ENCODE measurements around the genes USP37, NHEJ1, ZFAND2B, ABCB6, ATG9A, SPEGNB, ASIC4 and OBSL1.

DNA sequence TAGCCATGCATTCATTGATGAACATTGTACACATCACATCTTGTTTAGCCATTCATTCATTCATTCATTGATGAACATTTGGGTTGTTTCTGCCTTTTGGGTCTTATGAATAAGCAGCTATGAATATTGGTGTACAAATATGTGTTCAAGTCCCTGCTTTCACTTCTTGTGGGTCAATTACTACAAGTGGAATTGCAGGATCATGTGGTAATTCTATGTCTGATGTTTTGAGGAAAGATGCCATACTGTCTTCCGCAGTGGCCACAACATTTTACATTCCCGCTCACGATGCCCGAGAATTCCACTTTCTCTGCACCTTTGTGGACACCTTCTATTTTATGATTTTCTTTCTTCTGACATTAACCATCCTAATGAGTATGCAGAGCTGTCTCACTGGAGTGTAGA is 9.4 kb upstream of the RUFY4 start:
- PRO-cap, 2 experiments: no peak in any of the 2 experiments

DNA sequence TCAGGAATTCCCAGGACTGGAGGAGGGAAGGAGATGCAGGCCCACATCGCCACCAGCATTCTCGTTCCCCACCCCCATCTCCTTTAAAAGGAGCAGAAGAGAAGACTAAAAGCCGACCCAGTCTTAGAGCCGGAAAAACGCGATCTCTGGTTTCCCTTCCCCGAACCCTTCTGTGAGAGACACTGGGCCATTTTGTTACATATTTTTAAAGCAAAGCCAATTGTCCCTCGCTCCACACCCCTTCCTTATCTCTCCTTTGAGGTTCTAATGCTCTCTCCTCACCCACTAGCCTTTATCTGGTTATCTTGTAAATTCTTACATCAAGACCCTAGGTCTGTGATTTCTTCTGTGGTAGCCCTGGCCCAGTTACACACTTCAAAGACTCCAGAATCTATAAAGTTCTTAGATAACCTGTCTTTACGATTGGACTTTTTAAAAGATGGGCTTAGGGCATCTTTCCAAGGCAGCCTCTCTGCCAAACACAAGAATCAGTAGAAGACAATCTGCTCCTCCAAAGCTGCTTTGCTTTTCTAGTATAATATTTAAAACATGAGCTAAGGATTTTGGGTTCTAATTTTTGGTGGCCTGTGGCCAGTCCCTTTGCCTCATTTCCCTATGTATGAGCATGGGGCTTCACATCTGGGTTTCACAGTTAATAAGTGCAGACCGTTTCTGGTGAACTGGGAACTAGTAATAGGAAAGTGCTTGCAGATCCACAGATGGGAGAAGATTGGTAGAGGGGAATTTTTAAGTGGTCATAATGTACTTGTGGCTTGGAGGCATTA is 1.2 kb downstream of the ARPC2 start:
- PRO-cap, 2 experiments: no peak in any of the 2 experiments

DNA sequence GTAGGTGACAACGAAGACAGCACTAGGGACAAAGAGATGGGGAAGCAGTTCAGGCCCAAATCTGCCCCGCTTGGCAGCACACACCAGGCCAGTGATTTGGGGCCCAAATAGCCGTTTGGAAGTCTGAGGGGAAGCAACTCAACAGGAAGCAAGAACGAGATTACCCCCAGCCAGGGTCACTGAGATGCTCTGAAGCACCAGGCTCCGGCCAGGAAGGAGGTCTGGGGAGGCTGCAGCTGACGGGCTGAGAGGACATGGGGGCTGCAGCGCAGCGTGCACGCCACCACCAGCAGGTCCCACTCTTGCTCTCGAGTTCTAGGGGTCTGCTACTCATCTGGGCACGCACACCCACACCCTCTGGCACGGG is 8.2 kb downstream of the PNKD start:
- PRO-cap, 2 experiments: no peak in any of the 2 experiments

DNA sequence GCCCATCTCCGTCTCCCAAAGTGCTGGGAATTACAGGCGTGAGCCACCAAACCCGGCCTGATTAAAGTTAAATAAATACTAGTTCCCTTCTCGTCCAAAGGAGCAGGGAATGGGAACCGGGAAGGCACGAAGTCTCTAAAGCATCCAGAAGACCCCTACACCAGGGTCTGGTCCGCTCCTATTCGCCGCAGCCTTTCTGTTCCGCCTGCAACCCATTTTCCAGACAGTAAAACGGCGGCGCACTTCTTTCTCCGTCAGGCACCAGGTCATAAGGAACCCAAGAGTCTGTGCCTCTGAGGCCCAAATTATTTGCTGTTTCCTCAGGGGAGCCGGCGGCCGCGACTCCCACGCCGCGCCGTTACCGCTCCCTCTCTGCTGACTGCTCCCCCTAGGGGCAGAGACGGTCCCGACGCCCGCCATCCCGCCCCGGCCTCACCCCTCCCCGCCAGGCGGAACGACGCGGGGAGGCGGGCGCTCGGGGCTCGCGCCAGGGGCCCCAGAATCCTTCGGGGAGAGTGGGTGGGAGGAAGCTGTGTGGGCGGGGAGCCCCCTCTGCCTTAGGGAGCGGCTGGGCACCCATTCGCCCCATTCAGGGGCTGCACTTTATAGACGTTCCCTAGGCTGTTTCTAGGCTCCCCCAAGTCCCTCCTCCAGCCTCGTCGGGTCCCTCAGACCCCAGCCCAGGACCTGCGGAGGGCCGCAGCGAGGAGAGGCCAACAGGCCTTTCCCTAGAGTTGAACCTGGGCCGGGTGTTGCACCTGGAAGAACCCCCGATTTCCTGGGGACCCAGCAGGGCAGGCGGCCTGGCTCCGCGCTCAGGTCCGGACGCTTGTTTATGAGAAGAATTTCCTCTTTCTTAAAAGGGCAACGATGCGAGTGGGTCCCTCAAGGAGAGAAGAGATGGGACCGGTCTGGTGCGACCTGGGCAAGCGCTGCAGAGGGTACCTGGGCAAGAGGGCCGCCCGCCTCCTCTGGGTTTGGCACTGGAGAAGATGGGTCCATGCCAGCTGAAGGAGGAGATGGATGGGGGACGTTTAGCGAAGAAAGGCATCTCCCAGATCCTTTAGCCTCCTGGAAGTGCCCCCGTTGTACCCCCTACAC is 3.6 kb upstream of the CTDSP1 start:
- PRO-cap, 2 experiments: peak in 2 of 2 experiments; most common plus-strand start position 448 of the sequence (in 2); most common minus-strand start position 374 of the sequence (in 2)

DNA sequence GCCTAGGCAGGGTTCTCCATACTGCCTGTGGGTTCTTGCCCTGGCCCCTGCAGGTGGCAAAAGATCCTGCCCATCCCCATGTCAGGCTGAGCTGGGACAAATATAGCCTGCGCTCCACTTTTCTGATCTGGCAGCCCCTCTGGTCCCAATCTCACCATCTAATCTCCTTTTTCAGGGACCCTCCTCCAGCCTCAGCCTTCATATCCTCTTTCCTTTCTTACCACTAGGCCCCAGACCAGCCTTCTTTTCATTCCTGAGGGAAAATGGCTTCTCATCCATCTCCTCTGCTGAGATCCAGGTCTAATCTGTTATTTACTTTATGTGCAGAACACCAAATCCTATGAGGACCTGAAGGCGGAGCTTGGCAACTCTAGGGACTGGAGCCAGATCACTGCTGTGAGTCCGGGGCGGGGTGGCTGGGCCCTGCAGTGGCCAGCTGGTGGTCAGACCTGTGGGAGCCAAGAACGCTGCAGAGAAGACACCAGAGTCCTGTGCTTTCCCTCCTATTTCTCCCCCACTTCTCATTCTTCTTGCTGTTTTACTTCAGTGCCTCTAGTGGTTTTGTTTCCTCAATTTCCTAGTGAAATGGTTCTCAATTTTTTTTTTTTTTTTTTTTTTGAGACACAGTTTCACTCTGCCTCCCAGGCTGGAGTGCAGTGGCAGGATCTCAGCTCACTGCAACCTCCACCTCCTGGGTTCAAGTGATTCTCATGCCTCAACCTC is 19.6 kb downstream of the VIL1 start:
- PRO-cap, 2 experiments: no peak in any of the 2 experiments

- PRO-cap, 2 experiments: peak in 2 of 2 experiments; most common minus-strand start chr2:218568351 (in 2)
Measured at GRCh38 chr2:218567683-218568398, at the start of gene USP37. Gene USP37, minus strand, starts transcription at chr2:218568351.

DNA sequence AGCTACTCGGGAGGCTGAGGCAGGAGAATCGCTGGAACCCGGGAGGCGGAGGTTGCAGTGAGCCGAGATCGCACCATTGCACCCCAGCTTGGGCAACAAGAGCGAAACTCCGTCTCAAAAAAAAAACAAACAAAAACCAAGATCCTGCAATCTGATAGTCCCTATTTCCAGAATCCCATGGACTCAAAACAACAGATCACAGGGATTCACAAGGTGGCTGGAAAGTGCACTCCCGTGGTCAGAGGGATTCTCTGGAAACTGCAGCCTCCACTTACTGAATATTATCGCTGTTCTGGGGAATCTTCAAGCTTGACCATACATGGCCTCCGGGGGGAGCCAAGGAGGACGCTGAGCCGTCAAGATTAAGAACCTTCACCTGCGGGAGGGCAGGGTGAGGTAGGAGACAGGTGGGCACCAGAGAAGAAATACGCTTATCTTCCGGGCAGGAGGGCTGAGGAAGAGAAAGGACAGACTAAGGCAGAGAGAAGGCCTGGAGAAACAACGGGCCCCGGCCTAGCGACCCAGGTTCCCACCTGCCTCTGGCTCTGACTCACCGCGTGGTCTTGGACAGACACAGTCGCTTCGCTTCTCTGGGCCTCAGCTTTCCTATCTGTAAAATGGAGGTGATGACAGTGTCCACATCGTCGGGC is 872 bp downstream of the ZNF142 start:
- PRO-cap, 2 experiments: no peak in any of the 2 experiments

DNA sequence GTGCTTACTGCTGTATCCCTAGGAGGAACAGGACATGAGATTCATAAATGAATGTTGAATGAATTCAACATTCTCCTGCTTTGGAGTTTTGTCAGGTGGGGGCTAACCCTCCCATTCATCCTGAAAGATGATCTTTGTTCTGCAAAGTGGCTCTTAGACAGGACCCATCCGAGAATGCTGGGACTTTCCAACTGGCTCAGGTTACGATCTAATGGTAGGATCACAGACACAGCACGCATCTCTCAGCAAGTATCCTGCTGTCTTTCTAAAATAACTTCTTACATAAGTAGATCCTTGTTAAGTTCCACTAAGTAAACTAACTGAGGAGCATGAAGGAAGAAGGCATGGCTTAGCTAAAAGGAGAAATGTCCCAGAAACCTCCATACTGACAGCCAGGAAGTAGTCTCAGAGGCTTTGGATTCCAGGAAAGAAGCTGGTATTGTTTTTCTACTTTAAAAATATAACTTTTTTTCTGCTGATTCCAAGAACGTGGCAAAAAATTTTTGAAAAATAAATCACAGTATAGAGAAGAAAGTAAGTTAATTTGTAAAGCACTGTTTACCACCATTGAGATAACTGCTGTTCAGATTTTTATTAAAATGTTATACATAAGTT is 23.7 kb downstream of the CYP27A1 start:
- PRO-cap, 2 experiments: no peak in any of the 2 experiments

GRCh38 chr2:218894345-218894939 is 13.8 kb downstream of the WNT10A start:
- PRO-cap, 2 experiments: no peak in any of the 2 experiments

DNA sequence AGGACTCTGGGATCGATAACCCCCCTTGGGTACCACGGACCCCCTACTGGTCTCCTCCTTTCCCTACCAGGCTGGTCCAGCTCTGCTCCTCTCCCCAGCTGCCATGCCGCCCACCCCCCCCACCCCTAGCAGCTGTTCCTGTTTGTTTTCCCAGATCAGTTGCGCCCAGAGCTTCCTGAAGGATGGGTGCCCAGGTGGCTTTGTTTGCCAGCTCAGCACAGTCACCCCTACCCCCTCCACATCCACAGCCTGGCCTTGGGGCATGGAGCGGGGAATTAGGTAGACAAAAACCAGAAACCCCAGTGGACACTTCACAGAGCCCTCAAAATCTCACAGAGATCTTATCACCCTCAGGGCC is 3.7 kb upstream of the CRYBA2 start:
- PRO-cap, 2 experiments: peak in 1 of 2 experiments; most common minus-strand start position 108 of the sequence (in 1)

DNA sequence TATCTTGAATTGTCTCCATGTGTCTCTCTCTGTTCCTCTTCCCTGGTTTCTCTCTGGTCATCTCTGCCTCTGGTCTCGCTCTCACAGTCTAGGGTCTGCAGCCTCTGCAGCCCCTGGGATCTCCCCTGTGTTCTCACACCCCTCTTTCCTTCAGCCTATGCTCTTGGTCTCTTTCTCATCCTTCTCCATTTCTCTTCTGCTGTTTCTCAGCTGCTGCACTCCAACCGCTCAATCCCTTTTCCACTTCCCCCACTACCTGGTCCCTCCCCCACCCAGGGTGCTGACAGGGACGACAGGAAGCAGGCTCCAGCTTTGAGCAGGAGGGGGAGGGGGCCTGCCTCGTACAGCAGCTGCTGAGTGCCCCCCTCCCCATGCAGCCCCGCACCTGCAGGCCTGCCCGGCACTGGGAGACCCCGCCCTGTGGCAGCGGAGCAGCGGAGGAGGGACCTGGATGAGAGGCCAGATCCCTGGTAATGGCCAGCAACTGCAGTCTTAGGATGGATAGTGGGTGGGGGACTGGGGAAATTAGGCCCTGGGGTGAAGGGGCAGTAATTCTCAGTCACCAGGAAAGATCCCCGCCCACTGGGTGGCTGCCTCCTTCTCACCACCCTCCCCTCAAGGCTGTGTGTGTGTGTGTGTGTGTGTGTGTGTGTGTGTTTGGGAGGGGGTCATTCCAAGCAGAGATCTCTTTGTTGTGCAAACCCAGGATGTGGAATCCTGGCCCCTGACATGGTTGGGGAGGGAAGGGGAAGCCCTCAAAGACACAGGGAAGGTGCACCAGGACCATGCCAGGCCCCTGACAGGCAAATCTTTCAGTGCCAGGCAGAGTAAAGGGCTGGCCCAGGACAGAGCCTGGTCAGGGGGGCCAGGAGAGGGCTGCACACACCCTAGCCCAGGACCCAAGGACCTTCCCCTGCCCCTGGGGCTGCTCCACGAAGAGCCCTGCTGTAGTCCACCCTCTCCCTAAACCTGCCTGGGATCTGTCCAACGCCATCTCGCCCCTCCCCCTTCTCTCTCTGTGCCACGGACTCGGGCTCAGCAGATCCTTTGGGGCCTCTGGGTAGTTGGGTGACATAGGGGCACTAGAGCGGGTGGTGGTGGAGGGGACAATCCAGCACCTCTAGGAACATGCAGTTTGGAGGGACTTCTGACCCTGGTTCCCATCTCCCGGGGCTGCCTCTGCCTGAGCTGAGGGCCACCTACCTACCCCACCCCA is 6.9 kb upstream of the CRYBA2 start:
- PRO-cap, 2 experiments: no peak in any of the 2 experiments

GRCh38 chr2:219160129-219161037 is at the start of gene NHEJ1:
Gene NHEJ1, minus strand, starts transcription at chr2:219160815.
- PRO-cap, 2 experiments: peak in 2 of 2 experiments; most common plus-strand start chr2:219160629 (in 2); most common minus-strand start chr2:219160787 (in 2)

GRCh38 chr2:219206612-219207600 is at the start of gene ZFAND2B:
Gene ZFAND2B, plus strand, starts transcription at chr2:219206782.
- PRO-cap, 2 experiments: peak in 2 of 2 experiments; most common plus-strand start chr2:219206807 (in 2); most common minus-strand start chr2:219206667 (in 2)

GRCh38 chr2:219218632-219219226 is at the start of gene ABCB6:
Gene ABCB6, minus strand, starts transcription at chr2:219218958.
- PRO-cap, 2 experiments: peak in 2 of 2 experiments; most common plus-strand start chr2:219219161 (in 2); most common minus-strand start chr2:219218958 (in 2)

- PRO-cap, 2 experiments: peak in 2 of 2 experiments; most common minus-strand start chr2:219229608 (in 2)
Measured at GRCh38 chr2:219228896-219229696, at the start of gene ATG9A. Gene ATG9A, minus strand, starts transcription at chr2:219229636.

DNA sequence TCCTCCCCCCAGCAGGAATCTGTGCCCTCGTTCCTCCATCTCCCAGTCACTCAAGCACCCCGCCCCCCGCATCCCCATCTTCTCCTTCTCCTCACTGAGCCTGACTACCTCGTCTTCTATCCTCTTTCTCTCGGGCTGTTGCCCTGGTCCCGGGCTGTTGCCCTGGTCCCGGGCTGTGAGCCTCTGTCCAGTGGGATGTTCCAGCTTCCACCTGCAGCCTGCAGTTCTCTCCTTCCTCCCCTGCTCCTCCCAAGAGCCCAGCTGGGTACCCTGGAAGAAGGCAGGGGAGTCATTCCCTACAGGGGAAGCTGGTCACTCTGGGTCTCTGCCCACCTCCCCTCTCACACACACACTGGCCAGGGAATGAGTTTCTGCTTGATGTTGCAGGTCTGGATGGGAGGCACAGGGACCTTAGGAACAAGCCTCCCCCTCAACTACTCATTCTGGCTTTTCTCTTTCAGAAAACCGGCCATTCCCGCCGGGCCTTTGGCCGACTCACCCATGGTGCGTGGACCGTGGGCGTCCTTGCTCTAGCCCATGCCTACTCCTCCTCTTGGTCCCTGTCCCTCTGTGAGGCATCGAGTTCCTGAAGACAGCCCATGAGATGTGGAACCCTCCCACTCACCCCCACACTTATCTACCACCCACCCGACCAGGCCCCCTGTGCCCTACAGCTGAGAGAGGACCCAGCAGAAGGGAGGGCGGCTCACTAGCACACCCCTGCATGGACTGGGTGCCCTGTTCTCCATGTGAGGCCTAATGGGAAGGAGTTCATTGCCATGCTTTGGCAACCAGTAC is 8.2 kb downstream of the SPEG start:
- PRO-cap, 2 experiments: no peak in any of the 2 experiments

GRCh38 chr2:219495875-219496553 is at the start of gene SPEGNB:
Gene SPEGNB, plus strand, starts transcription at chr2:219496131.
- PRO-cap, 2 experiments: no peak in any of the 2 experiments

GRCh38 chr2:219514089-219515280 is at the start of gene ASIC4:
Gene ASIC4, plus strand, starts transcription at chr2:219514482.
- PRO-cap, 2 experiments: no peak in any of the 2 experiments

GRCh38 chr2:219522730-219523426 is 8.6 kb downstream of the ASIC4 start:
- PRO-cap, 2 experiments: no peak in any of the 2 experiments

- PRO-cap, 2 experiments: peak in 1 of 2 experiments; most common minus-strand start chr2:219571687 (in 1)
Measured at GRCh38 chr2:219571360-219571803, at the start of gene OBSL1. Gene OBSL1, minus strand, starts transcription at chr2:219571539.

Measured in Metastatic Liver Carcinoma in the Adrenal Gland (tissue), 2 donors.